Foreskin fibroblast (primary cell): ENCODE measurements around a stretch of chr13.

DNA sequence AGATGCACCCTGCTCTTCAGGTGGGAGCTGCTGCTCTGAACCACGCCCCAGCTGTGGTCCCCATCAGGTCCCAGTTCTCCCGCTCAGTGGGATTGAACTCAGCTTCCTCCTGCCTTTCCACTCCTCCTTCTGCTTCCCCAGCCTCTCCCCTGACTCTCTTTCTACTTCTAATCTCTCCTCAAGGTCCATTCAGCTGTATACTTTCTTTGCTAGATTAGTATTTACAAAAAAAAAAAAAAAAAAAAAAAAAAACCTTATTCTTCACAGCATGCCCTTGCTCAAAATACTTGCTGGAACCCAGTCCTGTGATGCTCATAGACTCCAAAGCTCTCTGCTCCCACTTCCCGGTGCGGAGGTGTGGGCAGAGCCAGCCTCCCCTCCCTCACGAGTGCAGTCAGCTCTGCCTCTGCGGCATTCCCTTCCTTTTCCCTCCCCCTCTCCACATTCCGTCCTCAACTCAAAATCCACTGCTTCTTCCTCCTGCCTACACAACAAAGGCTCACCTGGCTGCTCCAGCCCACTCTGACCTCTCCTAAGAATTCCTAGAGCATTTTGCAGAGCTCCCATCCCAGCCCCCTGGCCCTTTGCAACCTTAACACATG lies 527.7 kb downstream of the MYO16 start:
- RRBS = no CpG with 5 or more reads among the region's 7 CpGs

GRCh38 chr13:109274092-109274570 lies 512.3 kb downstream of the IRS2 start:
- RRBS = no CpG with 5 or more reads among the region's 2 CpGs

GRCh38 chr13:109274571-109274874 lies 511.9 kb downstream of the IRS2 start:
- RRBS = no CpG with 5 or more reads among the region's 3 CpGs

GRCh38 chr13:109309858-109310612 lies 476.3 kb downstream of the IRS2 start:
- RRBS = no CpG with 5 or more reads among the region's 11 CpGs

- RRBS = 78% methylated on average over 3 of the region's 22 CpGs
Observed at GRCh38 chr13:109400083-109401198, 385.9 kb downstream of the IRS2 start.

DNA sequence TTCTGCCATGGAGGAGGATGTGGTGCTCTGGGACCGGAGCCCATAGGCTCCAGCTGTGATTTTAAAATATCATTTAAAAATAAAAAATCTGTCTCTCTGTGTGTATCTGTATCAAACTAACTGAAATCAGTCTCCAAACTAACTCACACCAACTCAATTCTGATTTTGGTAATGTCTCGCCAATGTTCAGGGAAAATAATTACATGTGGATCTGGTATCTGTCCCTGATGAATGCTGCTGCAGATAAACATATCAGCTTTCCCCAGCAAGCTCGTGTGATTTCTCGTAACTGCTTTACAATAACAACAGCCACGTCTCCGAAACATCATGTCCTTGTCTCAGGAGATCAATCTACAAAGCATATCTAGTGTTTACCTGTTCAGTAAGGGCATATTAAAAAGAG lies 129.0 kb downstream of the IRS2 start:
- RRBS = no CpG with 5 or more reads among the region's 6 CpGs

DNA sequence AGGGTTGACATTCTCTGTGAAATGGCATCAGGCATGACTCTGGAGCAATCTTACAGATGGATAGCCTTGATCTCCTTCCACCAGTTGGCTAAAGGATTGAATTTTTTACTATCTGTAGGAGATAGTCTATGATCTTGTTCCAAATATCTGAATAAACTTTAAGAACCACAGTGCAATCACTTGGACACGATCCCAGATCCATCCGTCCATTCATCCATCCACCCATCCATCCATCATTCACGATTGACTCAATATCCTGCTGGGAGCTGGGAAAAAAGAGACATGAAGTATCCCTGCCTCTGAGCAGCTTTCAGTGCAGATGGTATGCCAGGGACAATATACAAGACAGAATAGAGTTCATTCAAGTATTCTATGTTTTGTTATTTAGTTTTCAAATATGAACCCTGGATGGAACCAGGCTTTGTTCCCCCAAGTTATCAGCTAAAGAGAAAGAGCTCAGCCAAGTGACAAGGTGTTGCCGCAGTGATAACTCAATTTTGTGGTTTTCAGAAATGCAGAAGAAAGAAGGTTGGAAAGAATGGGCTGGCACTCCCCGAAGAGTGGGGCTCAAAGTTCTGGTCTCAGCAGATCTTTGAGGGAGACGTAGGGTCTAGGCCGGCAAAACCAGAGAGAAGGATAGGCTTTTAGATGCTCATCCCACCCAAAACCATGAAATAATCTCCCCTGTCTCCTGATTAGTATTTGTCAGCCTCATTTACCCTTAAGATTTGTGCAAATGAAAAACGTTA lies 66.3 kb downstream of the IRS2 start:
- RRBS = no CpG with 5 or more reads among the region's 8 CpGs

DNA sequence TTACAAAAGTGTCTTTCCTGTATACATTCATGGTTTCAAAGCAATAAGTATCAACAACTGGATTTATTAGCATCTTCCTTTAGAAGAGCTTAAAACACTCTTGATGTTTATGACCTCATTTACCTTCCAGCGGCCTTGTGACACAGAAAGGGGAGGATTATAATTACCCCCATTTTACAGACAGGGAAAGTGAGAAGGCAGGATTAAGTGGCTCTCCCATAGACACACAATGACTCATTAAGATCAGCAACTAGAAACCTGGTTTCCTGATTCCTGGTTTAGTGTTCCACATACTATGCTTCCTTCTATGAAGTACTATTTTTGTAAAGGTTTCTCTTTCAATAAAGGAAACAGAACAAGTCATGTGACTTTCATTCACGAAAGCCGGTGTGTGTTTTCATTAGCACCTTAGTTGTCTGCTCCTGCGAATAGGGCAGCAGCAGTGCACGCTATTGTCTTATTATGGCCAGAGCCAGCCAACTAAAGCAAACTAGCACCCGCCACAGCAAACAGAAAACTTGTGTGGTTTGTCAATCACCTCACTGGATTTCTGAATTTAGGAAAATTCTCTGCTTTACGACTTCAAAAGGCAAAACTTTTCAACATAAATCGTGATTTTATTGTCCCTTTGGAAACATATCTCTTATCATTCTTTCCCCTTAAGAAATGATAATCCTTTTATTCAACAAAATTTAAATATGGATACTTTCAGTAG lies 8.2 kb downstream of the IRS2 start:
- RRBS = no CpG with 5 or more reads among the region's 8 CpGs

- RRBS = 1% methylated on average over 6 of the region's 90 CpGs
Observed at GRCh38 chr13:109787134-109788181, 1.1 kb upstream of the IRS2 start.

DNA sequence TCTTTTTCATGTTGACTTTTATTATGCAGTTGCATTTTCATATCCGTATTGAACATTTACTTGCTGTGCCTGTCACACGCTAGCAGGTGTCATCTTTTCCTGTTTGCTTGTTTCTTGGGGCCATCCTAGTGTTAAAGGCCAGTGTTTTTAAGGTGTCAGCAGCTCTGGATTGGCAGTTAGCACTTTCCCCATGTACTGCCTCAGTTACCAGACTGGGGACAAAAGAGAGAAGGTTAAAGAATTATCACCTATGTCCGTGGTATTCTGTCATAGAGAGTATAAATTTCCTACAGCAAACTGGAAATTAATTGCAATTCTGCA lies 2.5 kb upstream of the IRS2 start:
- RRBS = no CpG with 5 or more reads among the region's 3 CpGs

DNA sequence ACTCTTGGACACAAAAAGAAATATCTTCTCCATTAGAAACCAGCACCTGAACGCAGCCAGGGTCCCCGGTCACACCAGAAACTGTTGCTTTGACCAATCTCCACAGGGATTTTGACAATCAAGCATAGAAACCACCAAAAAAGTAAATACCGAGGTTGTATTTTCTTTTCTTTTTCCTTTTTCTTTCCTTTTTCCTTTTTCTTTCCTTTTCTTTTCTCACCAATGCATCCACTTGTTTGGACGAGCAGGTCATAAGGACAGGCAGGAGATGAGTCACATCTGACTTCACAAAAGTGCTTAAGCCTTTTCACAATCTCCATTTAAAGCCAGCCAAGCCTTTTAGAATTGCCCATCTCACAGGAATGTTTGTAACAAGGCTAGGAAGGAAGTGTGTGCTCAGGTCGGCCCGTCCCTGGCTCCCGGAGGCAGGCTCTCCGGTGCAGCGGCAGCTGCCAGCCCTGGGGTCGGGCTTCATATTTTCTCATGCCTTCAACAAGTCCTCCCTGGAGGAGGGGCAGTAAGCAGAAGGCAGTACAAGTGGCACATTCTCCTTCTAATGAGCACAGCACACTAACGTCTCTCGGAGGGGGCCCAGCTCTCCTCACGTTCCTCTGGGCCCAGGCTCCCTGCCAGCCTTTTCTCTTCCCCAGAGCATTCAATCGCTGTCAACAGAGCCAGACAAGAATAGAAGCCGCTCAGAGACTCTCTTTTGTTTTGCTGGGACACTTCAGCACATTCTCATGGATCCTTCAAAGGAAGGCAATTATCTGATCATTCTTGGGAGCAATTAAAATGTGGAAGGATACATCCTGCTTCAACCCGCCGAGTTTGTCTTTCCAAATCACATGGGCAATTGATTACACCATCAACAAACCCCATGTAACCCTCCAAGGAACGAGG lies 180.5 kb downstream of the COL4A1 start:
- RRBS = no CpG with 5 or more reads among the region's 18 CpGs

GRCh38 chr13:110152183-110152693 lies 154.7 kb downstream of the COL4A1 start:
- RRBS = no CpG with 5 or more reads among the region's 22 CpGs

DNA sequence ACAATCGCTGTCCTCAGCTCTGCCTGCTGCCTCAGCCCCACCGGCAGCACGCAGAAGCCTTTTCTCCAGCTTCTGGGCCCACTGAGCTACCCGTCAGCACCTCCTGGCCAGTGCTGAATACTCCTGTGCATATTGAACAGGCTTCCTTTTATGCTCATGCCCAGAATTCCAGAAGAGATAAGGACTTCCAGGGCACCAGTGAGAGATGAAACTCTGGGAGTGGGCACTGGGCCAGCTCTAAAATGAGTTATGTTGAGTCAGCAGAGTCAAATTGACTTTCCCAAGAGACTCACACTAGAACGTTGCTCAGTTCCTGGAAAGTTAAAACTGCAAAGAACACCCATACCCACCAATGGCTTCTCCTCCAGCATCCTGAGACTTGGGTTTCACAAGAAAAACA lies 119.2 kb downstream of the COL4A1 start:
- RRBS = no CpG with 5 or more reads among the region's 5 CpGs

DNA sequence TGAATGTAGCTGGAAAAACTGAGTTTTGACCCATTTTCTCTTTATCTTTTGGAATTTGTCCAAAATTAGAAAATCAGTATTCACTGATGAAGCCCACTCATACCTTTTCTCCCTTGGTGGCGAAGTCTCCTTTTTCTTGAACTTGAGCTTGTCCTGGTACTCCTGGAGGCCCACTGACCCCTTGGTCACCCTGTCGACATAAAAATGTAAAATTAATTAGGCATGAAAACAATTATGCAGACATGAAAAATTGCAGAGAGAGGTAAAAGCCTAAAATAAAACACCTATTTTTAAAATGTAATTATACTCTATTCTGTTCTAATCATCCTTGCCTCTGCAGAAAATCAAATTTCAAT lies 99.7 kb downstream of the COL4A1 start:
- RRBS = no CpG with 5 or more reads among the region's 2 CpGs

- RRBS = no CpG with 5 or more reads among the region's 3 CpGs
Observed at GRCh38 chr13:110259285-110259716, 47.7 kb downstream of the COL4A1 start.

GRCh38 chr13:110262365-110262958 lies 44.5 kb downstream of the COL4A1 start:
- RRBS = no CpG with 5 or more reads among the region's 8 CpGs

GRCh38 chr13:110282439-110282976 lies 24.4 kb downstream of the COL4A1 start:
- RRBS = no CpG with 5 or more reads among the region's 3 CpGs

- RRBS = no CpG with 5 or more reads among the region's 40 CpGs
Observed at GRCh38 chr13:110298448-110299532, 8.2 kb downstream of the COL4A1 start.

DNA sequence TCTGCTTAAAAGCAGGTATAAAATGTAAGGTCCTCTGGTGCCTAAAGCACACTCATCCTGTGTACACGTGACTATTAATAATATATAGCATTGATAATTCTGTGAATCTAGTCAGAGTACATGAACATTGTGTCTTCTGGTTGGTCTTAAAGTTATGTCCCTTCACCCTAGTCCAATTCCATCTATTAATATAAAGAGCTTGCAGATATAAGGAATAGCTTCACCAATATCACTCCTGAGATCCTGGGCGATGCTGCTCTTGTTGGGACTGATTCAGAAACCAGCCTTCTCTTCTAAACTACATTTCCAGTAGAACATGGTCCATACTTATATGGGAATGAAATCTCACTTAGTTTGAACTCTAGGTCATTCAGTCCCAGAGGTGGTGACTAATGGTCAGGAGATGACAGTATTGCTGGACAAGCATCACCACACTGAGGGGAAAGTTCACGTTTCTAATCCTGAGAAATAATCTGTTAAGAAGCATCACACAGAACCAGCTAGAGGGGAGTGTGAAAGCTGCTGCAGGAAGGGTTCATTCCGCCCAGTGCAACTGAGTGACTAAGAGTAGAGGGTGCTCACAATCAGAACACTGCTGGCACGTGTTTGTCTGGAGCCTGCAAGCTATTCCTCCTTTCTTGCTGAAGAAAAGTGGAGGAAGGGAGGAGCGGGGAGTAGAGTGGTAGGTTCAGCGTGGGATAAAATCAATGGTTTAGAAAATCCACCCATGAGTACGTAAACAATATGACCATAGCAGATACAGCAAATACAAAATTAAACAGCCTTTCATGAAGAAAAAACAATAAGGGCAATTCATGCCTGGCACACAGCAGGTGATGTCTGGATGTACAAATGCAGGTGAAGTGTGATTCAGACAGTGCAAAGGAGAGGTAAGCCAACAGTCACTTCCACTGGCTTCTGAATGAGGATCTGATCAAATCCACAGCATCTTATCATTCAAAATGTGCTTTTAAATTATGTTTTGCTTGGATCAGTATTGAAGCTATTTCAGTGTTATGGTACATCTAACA lies 2.7 kb downstream of the COL4A1 start:
- RRBS = no CpG with 5 or more reads among the region's 8 CpGs

DNA sequence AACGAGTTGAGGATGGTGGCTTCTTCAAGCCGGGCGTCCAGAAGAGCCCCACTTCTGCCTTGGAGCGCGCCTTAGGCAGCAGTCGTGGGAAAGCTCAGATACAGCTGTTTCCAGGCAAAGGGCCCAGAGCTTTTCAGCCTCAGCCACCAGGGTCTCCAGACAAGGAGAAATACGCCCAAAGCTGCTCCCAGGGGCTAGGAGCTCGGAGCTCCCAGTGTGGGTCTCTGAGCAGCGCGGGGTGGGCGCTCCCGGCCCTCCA lies 715 bp downstream of the COL4A1 start:
- RRBS = no CpG with 5 or more reads among the region's 12 CpGs